ENCODE results near the gene RAB3GAP2.

DNA sequence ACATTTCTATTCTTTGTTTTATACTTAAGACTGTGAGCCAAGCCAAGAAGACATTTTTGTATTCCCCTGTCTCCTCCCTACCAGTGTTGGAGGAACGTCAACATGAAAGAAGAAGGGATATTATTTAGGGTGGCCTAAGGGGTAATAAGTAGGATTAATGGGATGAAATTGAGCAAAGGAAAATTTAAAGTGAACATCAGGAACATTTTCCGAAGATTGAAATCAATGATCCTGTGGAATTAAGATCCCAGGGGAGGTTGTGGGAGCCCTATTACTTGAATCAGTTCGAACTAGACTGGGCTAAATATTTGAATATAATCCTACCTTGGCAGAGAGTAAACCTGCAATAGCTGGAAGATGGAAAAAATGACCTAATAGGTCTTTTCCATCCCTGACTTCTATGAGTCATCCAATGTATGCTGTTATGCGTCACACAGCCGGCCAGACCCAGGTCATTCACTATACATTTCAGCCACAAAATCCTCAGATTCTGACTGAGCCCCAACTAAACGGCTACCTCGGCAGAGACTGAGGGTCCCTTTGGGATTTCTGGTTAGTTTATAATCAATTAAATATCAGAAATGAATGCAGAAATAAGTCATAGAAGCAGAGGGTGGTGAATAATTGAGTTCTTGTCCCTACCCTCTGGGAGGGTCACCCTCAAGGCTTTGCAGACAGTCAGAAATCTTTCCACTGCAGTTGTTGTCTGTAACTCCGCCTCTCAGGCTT is 240.3 kb downstream of the TGFB2 start:
- PRO-cap: no peak

GRCh38 chr1:219173256-219173584 is 458 bp upstream of the LYPLAL1 start:
- PRO-cap: no peak

- PRO-cap: no peak
These were observed 214.1 kb downstream of the ZC3H11B start for GRCh38 chr1:219398775-219399304.

DNA sequence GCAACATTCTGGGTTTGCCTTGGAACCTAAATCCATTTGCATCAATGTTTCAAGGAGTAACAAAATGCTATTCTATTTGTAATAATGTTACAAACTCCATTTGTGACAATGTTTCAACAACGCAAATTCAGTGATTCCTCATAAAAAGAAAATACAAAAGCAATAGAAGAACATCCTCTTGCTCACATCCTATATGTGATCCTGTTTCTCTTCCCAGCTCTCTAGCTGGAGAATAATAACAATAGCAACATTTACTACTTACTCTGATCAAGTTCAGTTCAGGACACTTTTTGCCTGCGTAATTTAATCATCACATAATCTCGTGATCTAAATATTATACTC is 127.7 kb upstream of the ZC3H11B start:
- PRO-cap: no peak

DNA sequence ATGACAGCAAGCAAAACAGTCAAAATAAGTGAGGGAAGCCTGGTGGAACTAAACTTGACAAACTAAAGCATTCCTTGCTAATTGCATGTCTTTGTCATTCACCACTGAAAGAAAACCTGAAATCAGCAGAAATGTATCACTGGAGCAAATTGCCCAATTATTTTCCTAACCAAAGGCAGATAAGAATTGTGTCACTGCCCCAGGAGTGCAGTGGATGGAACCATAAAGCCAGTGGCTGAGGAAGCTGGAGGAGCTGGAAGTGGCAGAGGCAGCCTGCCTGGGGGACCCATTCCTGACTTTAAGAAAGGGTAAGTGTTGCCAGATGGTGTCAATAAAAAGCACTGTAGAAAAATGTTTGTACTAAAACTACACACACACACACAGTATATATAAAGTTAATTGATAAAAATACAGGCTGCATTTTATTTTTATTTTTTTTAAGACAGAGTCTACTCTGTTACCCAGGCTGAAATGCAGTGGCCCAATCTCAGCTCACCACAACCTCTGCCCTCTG is 2.8 kb upstream of the SLC30A10 start:
- PRO-cap: no peak

- PRO-cap: no peak
These were observed 26.4 kb downstream of the EPRS1 start for GRCh38 chr1:220019858-220020251.

GRCh38 chr1:220271623-220272735 is at the start of gene RAB3GAP2:
TSS of gene RAB3GAP2 (minus strand) at chr1:220272453.
- PRO-cap: unidirectional peak, plus-strand start at chr1:220272011; unidirectional peak, plus-strand start at chr1:220272045; bidirectional peak, plus-strand start at chr1:220272621, minus-strand start at chr1:220272424

DNA sequence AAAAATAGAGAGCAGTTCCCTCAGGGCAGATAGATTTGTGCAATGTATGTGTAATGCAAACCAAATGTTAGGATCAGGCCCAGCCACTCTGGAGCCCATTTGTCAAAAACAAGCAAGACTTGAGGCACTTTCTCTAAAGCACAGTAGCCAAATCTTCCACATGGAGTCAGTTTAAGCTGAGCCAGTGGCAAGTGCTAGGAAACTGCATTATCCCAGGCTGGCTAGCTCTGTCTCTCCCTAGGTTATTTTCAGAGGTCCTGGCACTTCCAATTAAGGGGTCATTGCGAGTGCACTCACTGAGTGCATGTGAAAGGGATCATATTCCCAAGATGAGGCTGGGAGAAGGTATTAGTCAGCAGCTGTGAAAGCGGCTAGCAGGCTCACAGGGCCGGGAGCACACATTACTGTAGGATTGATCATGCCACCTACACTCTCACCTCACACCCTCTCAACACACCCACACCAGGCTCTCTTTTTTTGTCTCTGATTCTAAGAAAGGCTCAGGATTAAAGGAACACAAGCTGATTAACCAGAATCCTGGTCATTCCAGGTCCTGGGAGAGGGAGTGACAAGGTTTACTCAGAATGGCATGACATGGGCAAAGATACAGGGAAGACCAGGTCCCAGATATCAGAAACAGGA is 98.1 kb upstream of the RAB3GAP2 start:
- PRO-cap: no peak

GRCh38 chr1:220559026-220559860 is 31.3 kb downstream of the MARK1 start:
- PRO-cap: no peak

DNA sequence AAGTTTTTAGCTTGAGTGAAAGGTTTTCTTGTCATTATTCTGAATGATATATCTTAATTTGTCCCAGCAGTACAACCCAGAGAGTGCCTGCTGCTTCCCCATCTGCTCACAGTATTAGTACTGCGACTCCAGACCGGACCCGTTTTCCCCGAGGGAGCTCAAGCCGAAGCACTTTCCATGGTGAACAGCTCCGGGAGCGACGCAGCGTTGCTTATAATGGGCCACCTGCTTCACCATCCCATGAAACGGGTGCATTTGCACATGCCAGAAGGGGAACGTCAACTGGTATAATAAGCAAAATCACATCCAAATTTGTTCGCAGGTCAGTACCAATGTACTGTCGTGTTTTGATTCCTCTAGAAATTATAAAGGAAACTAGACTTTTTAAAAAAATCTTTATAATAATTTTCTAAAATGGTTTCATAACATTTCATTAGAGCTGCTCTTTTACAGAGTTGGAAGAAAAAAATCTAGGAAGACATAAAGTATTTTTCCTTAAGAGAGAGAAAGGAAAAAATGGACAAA is 37.1 kb upstream of the C1orf115 start:
- PRO-cap: no peak

- PRO-cap: no peak
These were observed 2.9 kb downstream of the MTARC2 start for GRCh38 chr1:220750938-220751521.

DNA sequence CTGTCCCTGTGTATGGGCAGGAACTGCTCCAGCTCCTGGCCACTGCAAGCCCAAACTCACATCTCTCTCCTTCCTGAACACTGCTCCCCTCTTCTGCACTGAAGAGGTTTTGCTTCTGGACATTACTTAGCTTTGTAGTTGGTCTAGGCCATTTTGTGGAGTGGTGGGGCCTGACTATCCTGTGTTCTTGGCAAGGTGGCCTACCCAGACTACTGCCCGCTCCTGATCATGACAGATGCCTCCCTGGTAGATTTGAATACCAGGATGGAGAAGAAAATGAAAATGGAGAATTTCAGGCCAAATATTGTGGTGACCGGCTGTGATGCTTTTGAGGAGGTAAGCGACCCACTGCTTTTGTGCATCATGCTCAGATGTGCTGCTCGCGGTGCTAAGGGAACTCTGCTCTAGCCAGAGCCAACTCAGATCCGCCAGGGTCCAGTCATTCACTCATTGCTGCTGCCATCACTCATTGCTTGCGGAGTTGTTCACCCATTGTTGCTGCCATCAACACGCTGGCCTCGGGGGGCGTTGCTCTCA is 14.7 kb downstream of the MTARC2 start:
- PRO-cap: no peak

DNA sequence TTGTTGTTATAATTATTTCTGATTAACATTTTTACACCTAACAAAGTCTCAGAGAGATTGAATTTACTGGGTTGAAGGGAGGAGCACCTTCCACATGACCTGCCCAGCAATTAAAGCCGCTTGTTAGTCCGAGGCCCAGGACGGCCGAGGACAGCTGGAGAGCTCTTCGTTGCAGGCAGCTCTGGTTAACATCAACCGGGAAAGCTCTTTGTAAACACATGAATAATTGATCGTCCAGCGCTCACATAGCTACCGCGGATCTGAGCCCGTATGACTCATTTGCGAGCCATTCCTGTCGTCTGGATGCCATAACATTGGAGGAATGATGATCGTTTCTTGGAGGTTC is 32.0 kb downstream of the MTARC1 start:
- PRO-cap: no peak

DNA sequence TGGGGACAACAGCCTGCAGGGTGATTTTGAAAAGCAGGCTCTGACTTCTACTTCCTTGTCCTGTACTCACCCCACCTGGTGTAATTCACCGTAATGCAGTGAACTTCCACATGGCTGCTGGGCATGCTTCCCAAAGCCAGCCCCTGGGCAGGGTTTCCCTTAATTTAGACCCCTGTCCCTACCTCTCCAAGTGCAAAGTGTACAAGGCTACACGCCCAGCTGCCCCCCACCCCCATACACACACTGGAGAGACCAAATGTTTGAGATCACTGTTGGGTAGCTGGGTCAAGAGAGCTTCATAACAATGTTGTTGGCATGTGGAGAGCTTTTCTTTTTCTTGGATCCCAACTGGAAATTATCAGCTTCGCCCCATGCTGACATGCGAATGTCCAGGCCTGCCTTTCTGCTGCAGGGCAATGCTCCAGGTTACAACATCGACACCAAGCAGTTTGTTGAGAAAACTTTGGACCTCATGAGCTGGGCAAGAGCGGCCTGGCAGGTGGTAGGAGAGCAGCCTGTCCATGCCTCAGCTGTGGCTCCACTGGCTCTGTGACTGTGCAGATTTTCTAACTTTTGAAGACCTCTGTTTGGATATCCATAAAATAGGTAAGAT is 41.3 kb downstream of the MTARC1 start:
- PRO-cap: no peak

GRCh38 chr1:220886357-220887108 is 7.3 kb downstream of the HLX start:
- PRO-cap: no peak

DNA sequence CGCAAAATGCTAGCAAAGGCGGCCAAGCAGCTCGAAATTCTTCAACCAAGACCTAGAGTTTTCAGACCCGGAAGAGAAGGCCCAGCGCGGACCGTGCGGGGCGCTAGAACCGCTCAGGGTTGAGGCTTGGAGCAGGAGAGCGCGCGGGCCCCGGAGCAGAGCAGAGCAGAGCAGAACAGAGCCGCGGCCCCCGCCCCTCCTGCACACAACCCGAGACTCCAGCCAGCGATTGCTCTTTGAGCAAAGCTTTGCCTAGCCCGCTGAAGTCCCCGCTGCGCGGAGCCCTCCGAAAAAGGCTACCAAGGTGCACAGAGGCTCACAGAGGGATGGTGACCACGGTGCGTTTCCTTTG is 8.2 kb downstream of the HLX start:
- PRO-cap: no peak

- PRO-cap: no peak
These were observed 15.0 kb downstream of the HLX start for GRCh38 chr1:220894089-220894895.

DNA sequence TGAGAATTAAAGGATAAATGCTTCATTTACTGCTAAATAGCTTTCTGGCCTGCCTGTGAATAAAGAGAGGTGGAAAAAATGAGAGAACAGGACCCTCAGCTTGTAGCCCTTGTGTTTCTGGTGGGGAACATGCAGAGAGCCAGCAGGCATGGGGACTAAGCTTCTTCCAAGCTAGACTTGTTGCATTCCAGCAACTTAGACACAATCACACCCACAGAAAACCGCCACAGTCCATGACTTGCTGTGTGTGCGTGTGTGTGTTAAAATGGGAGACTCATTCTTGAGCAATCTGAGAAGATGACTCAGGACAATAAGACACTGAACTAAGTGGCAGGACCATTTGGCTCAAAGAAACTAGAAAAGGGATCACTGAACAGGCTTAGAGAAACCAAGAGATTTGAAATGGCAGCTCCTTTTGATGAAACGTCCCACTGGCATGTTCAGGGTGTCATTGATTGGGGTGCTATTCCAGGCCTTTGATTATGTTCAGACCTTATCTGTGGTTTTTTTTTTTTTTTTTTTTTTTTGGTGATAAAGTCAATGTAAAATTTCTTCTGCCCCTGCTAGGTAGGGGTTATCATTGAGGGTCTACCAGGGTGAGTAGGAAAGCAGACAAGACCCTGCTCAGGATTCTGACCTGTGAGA is 78.0 kb downstream of the HLX start:
- PRO-cap: no peak

DNA sequence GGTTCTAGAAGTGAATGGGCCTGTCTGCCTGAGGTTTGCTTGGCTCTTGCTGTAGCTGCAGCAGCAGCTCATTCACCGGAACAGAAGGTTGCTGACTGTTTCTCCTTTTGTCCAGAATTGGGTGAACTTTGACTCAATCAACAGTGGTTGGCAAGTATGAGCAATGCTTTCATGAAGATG is 82.7 kb downstream of the HLX start:
- PRO-cap: no peak

DNA sequence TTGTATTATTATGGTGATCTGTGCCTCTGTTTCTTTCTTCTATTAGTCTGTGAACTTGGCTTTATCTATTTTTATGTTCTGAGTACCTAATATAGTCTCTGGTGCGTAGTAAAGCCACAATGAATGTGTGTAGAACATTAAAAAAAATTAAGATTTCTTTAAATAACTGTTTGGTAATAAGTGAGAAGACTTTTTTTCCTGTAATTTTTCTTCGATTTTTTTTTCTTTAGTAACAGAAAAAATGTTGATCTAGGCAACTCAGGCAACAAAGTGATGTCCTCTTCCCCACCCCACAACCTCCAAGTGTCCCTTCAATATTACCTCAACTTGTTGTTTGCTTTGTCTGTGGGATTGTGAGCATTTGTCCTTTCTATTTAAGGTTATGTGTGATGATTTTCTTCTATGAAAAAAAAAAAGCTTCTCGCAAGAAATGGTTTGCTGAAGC is 218.1 kb downstream of the HLX start:
- PRO-cap: no peak